ENCODE results near the gene H2AC13.

GRCh38 chr6:26575288-26575805 lies 21.4 kb upstream of the ABT1 start:
- RRBS = no CpG with 5 or more reads among the region's 12 CpGs

- RRBS = no CpG with 5 or more reads among the region's 5 CpGs
Observed at GRCh38 chr6:26599137-26600152, 2.7 kb downstream of the ABT1 start.

GRCh38 chr6:26956280-26957265 lies 176.0 kb downstream of the H2BC11 start:
- RRBS = no CpG with 5 or more reads among the region's 73 CpGs

DNA sequence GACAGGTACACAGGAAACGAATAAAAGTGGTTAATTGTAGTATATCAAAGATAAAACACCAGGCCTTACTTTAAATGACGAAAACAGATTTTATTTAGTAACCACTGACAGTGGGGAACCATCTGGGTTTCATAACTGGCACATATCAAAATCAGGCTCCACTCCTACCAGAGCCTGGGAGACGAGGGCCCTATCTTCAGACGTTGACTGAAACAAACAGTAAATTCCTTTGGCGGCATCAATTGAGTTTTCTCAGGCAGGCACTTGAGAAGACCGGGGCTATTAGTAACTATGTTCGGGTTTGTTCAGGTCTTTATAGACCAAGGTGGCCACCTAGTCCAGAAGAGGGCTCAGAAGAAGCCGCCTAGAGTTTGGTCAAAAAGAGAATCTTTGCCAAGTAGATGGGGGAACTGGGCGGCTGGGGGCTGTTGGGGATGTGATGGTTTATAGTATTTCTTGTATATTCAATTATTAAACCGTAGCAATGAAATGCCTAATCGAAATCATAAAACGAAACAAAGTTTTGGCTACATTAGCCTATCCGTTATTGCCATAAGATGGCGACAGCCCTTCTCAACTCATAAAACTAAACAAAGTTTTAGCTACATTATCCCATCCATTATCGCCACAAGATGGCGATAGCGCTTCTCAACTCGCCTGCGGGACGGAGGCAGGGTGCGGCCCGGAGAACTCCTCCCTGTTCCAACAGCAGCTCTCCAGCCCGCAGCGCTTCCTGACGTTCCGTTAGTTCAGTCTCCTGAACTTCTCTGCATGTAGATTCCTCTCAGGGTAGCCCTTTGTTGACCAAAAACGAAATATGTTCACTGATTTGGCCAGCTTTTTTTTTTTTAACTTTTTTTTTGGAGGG lies 5.8 kb downstream of the H2BC11 start:
- RRBS = no CpG with 5 or more reads among the region's 27 CpGs

GRCh38 chr6:27133716-27134208 lies 919 bp downstream of the H2AC11 start:
- RRBS = 2% methylated on average over 8 of the region's 25 CpGs

- RRBS = no CpG with 5 or more reads among the region's 4 CpGs
Observed at GRCh38 chr6:27140277-27140634, 1.2 kb downstream of the H4C9 start.

DNA sequence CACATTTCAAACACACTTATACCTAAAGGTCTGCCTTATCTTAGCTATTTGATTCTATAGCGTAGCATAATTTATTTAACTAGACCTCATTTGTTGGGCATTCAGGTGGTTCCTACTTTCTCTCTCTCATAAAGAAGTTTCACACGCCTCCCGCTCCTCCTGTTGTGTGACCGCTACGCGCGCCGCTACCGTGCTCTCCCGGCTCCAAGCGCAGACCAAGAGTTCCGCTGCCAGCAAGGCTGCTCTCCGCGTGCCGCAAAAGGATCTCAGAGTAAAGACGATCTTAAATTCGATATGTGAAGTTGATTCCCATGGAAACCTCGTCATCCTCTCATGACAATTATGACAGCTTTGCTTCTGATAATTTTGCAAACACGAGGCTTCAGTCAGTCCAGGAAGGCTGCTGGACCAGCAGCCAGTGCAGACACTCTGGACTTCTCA lies 20.4 kb downstream of the PRSS16 start:
- RRBS = no CpG with 5 or more reads among the region's 19 CpGs

- RRBS = no CpG with 5 or more reads among the region's 3 CpGs
Observed at GRCh38 chr6:27358925-27359635, 29.5 kb upstream of the ZNF391 start.

GRCh38 chr6:27375597-27376136 lies 12.9 kb upstream of the ZNF391 start:
- RRBS = no CpG with 5 or more reads among the region's 7 CpGs

- RRBS = no CpG with 5 or more reads among the region's 12 CpGs
Observed at GRCh38 chr6:27531953-27532336, 59.0 kb upstream of the ZNF184 start.

DNA sequence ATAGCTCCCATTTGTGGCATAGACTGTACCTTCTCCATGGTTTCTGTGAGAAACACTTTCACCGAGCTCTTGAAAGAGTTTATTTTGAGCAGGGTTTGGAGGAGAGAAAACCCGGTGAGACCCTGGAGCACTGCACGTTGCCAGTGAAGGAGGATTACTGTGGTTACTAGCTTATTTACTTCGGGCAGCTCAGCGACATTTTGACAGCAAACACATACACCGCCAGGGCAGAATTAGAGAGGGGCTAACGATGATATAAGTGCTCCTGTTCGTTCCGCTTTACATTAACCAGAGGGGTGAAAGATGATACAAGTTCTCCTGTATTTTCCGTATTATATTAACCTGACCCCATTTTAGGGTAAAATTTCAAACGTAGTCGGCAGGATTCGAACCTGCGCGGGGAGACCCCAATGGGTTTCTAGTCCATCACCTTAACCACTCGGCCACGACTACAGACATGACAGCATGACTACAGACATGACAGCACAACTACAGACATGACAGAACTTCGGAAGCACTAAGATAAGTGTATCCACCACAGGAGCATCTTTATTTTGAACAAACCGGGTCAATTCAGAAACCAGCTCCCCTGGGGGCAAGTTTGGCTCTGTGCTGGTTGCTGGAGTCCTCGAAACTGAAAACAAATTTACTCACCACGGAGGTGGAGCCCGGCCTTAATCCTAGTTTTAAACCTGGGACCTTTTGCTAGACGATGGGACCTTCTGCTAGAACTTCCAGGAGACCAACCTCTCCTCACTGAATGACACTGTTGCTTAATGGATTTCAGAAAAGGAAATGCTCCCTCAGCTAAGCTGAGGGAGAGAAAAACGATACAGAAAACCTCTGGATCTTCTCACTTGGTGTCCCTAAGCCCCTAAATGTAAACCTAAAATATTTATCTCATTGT lies 80.4 kb upstream of the ZNF184 start:
- RRBS = no CpG with 5 or more reads among the region's 24 CpGs

GRCh38 chr6:27565634-27566909 lies 93.2 kb upstream of the ZNF184 start:
- RRBS = 72% methylated on average over 5 of the region's 47 CpGs

GRCh38 chr6:27575954-27576244 lies 103.0 kb upstream of the ZNF184 start:
- RRBS = no CpG with 5 or more reads among the region's 5 CpGs

- RRBS = no CpG with 5 or more reads among the region's 10 CpGs
Observed at GRCh38 chr6:27604814-27605323, 132.0 kb upstream of the ZNF184 start.

DNA sequence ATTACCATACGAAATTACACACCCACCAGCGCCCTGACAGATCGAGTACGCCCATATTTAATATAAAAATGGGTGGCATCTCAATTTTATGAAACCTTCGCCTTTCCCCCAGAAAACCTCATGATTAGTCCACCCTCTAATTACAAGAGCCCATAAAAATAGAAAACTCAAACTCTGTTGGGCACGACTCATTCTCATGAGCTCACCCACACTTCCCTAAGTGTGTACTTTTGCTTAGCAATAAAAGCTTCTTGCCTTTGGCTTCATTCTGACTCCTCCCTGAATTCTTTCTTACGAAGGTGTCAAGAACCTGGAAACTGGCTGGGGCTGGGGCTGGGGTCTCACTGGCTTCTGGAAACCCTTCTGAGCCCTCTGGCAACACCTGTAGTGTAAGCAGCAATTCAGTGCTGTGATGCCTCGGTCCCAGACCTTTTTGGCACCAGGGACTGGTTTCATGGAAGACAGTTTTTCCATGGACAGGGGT lies 31.8 kb downstream of the H2BC13 start:
- RRBS = no CpG with 5 or more reads among the region's 8 CpGs

- RRBS = no CpG with 5 or more reads among the region's 12 CpGs
Observed at GRCh38 chr6:27777410-27778093, 30.2 kb downstream of the H2BC13 start.

DNA sequence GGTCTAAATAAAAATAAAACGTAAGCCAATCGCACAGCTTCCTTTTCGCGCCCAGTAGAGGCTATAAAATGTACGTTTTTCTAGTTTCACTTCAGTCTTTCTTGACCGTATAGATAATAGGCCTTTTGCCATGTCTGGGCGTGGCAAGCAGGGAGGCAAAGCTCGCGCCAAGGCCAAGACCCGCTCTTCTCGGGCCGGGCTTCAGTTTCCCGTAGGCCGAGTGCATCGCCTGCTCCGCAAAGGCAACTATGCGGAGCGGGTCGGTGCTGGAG lies at the start of gene H2AC13:
Gene H2AC13, plus strand, starts transcription at position 94 of the 272 bp plus-strand sequence.
- RRBS = no CpG with 5 or more reads among the region's 19 CpGs

DNA sequence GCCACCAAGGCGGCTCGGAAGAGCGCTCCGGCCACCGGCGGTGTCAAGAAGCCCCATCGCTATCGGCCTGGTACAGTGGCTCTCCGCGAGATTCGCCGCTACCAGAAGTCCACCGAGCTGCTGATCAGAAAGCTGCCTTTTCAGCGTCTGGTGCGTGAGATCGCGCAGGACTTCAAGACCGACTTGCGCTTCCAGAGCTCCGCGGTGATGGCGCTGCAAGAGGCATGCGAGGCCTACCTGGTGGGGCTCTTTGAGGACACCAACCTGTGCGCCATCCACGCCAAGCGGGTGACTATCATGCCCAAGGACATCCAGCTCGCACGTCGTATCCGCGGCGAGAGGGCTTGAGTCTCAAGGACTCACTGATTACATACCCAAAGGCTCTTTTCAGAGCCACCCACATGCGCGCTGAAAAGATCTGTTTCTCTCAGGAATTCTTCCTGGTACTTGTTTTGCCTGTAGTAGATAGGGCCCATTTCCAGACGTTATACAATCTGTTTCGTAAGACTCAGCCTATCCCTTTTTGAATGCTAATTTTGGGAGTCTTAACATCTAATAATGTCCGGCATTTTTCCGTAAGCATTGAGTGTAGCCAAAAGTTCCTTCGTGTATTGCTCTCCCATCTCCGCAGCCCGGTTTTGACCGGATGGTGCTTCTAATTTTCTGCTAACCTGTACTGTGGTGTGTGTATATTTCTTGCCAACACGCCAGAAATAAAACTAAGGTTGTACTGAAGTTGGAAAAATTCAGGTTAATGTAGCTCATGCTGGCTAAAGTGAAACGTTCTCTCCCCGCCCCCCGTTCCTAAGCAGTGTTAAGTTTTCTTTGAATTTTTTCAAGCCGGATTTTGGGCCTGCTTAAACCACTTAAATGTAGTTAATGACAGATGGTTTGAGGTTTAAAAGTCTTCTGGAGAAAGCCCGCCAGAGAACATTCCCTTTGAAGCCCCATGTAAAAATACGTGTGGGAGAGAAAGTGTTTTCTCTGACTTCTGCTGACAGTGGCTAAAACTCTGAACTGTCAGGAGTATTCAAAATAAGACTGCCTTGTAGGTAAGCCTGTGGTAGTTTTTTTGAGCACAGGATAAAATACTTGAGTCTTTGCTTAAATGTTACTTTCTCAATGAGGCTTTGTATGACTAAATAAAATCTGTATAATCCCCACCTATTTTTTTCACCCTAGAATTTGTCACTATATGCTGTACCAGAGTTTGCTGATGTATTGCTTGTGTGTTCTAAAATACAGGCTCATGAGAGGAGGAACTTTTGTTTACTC lies 723 bp downstream of the H3C10 start:
- RRBS = 28% methylated on average over 5 of the region's 49 CpGs

- RRBS = no CpG with 5 or more reads among the region's 15 CpGs
Observed at GRCh38 chr6:27825793-27826605, 2.1 kb downstream of the H4C11 start.

- RRBS = no CpG with 5 or more reads among the region's 1 CpG
Observed at GRCh38 chr6:27831770-27831941, 296 bp upstream of the H4C12 start.